ENCODE data around the genes CNNM2, PCGF6, TAF5 and CALHM1.

- RRBS = no CpG with 5 or more reads among the region's 8 CpGs
Observed at GRCh38 chr10:102773898-102774875, 30.4 kb downstream of the WBP1L start.

- RRBS = no CpG with 5 or more reads among the region's 4 CpGs
Observed at GRCh38 chr10:102780077-102780763, 36.5 kb downstream of the WBP1L start.

- RRBS = no CpG with 5 or more reads among the region's 7 CpGs
Observed at GRCh38 chr10:102800731-102801343, 36.4 kb downstream of the CYP17A1 start.

- RRBS = under 1% methylated on average over 9 of the region's 91 CpGs
Observed at GRCh38 chr10:102917851-102918843, at the start of gene CNNM2. Gene CNNM2, plus strand, starts transcription at chr10:102918294.

DNA sequence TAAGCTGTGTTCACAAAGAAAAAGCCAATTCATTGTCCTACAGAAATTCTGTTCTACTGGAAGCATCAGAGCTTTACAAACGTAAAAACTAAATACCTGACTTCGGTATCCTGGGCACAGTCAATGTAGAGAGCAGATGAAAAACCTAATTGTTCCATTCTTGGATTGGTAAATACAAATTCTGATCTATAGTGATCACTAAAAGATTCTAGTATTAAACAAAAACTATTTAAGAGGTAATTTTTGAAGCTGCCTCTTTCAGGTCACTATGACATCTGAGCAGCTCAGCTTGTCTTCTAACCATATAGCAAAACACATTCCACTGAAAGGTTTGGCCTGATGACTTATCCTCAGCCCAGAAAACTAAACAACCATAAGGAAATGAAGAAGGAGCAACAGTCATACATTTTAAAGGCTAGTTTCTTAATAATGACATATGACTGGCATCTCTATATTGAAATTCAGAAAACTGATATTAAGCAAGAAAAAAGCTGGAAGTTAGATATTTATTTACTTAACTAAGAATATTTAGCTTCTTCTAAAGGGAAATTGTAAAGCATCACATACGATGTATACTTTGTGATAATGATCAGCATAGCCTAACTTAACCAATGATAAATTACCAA, 24.7 kb downstream of the NT5C2 start:
- RRBS = no CpG with 5 or more reads among the region's 3 CpGs

- RRBS = no CpG with 5 or more reads among the region's 15 CpGs
Observed at GRCh38 chr10:103191894-103192398, 1.1 kb downstream of the NT5C2 start.

DNA sequence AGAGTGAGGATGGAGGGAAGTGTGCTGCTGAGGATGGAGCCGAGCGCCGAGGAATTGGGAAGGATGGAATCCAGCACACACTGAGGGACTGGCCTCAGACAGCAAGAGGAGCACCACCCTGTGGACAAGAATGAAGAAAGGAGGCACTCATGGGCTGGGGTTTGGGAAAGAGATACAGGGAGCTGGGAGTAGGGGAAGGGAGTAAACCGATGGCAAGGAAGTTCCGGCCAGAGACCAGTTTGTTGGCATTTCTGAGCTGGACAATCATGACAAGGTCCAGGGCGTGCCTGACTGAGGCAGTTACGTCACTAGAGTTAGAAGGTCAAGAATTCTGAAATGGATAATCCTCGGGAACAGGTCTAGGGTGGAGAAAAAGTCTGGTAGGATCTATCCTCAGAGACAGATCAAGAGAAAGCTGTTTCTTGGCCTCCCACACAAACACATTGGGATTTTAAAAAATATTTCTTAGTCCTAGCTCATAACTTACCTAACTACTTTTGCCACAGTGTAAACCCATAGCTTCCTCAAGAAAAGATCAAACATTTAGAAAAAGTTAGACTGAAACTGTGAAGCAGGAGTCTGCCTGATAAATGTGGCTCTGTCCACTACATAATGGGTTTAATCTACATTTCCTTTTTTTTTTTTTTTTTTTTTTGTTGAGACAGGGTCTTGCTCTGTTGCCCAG, 6.7 kb upstream of the RPEL1 start:
- RRBS = no CpG with 5 or more reads among the region's 8 CpGs

- RRBS = 1% methylated on average over 32 of the region's 94 CpGs
Observed at GRCh38 chr10:103350334-103351484, at the start of gene PCGF6. Gene PCGF6, minus strand, starts transcription at chr10:103351140.

GRCh38 chr10:103367680-103368121, at the start of gene TAF5:
Gene TAF5, plus strand, starts transcription at chr10:103367976.
- RRBS = no CpG with 5 or more reads among the region's 28 CpGs

DNA sequence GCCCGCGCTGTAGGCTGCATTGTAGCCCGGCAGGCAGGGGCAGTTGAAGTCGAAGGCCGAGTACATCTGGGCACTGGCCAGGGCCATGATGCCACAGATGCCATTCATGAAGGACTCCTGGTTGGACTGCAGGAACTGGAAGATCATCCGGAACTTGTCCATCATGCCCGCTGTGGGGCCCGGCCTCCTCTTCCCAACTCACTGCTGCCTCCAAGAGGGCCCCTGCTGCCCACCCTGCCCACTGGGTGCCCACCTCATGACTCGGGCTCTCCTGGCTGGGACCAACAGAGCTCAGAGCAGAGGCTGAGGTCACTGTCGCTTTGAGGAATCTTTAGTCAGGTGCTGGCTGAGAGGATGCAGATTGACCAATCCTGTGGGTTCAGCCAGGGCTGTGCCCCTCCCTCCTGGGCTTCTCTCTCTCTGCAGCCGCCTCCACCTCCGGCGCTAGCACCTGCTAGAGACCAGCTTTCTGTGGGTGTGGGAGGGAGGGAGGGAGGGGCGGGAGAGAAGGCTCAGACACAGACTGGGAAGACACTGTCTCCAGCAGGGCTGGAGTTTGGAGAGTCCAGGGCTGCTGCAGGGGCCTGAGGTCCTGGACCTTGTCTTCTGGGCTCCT, at the start of gene CALHM1:
Gene CALHM1, minus strand, starts transcription at position 314 of the 616 bp plus-strand sequence.
- RRBS = no CpG with 5 or more reads among the region's 14 CpGs

- RRBS = no CpG with 5 or more reads among the region's 9 CpGs
Observed at GRCh38 chr10:103476177-103476828, 2.7 kb downstream of the CALHM3 start.

DNA sequence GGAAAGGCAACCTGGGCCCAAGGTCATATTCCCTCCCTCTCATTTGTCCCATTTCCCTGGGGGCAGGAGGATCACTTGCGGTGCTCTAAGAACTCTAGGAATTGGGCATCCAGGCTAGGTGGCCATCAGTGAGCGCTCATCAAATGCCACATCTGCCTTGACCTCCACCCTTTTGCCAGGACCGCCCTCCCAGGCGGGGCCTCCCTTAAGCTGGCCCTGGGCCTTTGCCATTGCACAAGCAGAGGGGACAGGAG, 63.8 kb downstream of the NEURL1 start:
- RRBS = no CpG with 5 or more reads among the region's 4 CpGs

GRCh38 chr10:103596799-103597516, 103.5 kb downstream of the NEURL1 start:
- RRBS = 71% methylated on average over 3 of the region's 10 CpGs

DNA sequence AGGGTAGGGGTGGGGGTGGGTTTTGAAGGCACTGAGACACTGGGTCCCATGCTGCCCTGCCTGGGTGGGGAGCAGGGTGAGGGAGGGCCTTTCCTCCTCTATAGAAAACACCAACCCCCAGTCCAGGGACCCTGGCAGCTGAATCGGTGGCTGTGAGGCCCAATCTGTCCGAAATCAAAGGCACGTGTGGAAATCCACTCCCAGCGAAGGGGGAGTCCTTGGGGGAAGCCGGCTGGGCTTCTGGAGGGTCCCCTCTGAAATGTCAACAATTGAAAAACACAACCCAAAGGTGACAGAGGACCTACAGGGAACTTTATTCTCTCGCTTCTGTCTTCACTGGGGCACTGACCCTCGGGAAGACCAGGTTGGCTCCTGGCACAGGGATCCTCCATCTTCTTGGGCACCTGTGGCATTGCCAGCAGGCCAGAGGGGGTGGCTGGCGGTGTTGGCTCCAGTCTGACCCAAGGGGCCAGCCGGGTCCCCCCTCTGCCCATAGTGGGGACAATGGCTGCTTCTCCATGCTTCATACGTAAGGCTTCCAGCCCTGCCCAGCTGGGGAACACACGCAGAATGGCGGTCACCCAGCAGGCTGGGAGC, 106.6 kb downstream of the NEURL1 start:
- RRBS = no CpG with 5 or more reads among the region's 12 CpGs

DNA sequence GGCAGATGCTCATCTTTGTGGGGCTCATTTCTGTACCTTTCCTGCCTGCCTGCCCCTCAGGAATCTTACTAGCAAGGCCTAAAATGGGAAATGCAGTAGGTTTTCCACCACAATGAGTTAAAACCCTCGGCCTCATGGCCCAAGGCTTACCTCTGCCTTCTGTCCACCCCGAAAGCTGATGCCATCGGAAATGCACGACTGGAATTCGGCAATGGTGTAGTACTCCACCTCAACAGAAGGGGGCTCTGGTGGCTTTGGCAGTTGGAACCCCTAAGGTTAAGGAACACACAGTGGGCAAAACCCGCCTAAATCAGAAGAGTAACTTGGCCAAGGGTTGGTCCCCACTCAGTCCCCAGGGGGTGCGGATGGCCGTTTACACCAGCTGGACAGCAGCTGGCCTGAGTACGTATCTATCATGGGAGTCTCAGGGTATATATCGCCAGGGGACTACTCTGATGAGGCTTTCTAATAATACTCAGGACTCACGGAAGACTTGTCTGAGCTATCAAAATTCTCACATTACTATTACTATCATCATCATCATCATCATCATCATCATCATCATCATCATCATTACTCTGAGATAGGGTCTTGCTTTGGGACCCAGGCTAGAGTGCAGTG, 112.3 kb downstream of the NEURL1 start:
- RRBS = no CpG with 5 or more reads among the region's 11 CpGs

DNA sequence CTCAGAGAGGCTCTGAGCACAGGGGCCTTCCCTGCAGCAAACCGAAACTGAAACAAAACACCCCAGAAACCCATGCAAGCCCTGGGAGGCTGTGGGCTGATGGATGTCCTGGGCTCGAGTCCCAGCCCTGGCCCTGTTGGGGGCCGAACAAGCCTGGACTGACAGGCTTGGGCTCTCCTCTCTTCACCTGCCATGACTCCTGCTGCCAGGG, 166.5 kb downstream of the NEURL1 start:
- RRBS = no CpG with 5 or more reads among the region's 3 CpGs

GRCh38 chr10:103666871-103667905, 173.7 kb downstream of the NEURL1 start:
- RRBS = no CpG with 5 or more reads among the region's 15 CpGs

- RRBS = no CpG with 5 or more reads among the region's 24 CpGs
Observed at GRCh38 chr10:103676559-103677782, 178.4 kb downstream of the SH3PXD2A start.

- RRBS = 46% methylated on average over 2 of the region's 17 CpGs
Observed at GRCh38 chr10:103757395-103758130, 97.8 kb downstream of the SH3PXD2A start.

GRCh38 chr10:103794132-103794894, 61.1 kb downstream of the SH3PXD2A start:
- RRBS = no CpG with 5 or more reads among the region's 13 CpGs